Epithelial cell of prostate (primary cell): Measurements from ENCODE around the gene KLF11.

DNA sequence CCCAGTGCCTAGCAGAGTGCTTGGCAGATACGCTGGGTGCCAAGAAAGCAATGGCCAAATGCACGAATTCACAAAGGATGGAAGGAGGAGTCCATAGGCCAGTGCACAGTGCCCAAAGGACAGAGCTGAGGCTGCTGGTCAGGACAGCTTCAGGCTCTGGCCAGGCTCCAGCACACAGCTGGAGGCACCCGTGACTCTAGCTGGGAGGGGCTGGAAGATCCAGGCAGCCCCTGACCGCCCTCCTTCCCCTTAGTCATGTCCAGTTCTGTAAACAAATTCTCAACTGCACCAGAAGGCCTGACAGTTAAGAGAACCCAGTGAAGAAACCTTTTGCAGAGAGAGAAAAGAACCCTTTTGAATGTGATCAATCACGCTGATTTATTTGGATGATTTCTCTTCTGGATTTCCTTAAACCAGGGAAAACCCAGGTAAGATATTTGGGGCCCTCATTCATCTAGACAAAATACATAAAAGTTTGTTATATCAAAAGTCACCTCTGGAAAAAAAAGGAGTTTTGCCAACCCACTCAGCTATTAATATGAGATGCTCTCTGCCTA, 7.8 kb upstream of the YWHAQ start:
- RRBS: no CpG with 5 or more reads among the region's 5 CpGs

DNA sequence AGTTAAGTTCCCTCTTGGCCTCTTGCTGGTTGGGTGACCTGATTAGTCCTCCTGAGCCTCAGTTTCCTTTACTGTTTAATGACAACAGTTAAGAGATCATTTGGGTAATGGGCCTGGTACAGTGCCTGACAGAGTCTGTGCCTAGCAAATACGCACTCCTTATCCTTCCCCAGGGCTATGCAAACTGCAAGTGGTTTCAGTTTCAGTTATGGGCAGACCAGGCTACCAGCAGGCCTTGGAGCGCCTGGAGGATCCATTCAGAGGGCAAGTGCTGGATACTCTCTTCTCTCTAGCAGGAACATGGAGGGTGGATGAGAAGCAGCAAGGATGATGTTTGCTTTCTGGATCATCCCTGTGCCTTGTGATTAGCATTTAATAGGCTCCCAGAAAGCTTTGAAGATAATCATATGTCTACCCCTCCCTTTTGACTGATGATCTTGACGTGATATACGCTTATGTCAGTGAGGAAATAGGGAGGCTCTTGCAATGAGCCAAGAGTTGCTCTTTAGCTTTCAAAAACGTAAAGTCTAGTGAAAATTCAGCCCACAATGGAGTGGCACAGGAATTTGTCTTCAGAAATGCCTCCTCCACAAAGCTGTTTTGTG, 12.4 kb upstream of the TAF1B start:
- RRBS: no CpG with 5 or more reads among the region's 5 CpGs

- RRBS: no CpG with 5 or more reads among the region's 5 CpGs
Observed at GRCh38 chr2:9860150-9860804, 17.0 kb downstream of the TAF1B start.

DNA sequence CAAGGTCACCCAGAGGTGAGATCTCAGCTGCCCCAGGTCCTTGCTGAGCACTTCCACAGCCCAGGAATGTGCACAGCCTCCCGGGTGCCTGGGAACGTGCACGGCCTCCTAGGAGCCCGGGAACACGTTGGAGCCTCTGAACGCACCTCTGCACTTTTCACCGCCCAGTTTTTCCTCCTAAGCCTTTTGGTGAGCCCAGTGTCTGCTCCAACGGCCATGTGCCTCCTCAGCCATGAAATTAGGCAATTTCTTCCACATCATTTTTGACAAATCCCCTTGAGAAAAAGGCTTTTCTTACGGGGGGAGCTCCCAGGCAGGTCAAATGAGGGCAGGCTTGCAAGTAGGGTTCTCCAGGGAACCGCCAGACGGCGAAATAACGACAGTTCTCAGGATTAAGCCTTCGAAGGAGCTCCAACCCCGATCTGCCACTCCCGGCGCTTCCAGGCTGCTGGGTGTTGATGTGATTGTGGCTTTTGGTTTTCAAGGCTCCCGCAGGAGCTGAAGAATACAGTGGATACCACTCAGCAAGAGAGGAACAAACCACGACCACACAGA, 35.0 kb upstream of the KLF11 start:
- RRBS: no CpG with 5 or more reads among the region's 19 CpGs

GRCh38 chr2:10017394-10017884, 25.9 kb upstream of the KLF11 start:
- RRBS: no CpG with 5 or more reads among the region's 4 CpGs

DNA sequence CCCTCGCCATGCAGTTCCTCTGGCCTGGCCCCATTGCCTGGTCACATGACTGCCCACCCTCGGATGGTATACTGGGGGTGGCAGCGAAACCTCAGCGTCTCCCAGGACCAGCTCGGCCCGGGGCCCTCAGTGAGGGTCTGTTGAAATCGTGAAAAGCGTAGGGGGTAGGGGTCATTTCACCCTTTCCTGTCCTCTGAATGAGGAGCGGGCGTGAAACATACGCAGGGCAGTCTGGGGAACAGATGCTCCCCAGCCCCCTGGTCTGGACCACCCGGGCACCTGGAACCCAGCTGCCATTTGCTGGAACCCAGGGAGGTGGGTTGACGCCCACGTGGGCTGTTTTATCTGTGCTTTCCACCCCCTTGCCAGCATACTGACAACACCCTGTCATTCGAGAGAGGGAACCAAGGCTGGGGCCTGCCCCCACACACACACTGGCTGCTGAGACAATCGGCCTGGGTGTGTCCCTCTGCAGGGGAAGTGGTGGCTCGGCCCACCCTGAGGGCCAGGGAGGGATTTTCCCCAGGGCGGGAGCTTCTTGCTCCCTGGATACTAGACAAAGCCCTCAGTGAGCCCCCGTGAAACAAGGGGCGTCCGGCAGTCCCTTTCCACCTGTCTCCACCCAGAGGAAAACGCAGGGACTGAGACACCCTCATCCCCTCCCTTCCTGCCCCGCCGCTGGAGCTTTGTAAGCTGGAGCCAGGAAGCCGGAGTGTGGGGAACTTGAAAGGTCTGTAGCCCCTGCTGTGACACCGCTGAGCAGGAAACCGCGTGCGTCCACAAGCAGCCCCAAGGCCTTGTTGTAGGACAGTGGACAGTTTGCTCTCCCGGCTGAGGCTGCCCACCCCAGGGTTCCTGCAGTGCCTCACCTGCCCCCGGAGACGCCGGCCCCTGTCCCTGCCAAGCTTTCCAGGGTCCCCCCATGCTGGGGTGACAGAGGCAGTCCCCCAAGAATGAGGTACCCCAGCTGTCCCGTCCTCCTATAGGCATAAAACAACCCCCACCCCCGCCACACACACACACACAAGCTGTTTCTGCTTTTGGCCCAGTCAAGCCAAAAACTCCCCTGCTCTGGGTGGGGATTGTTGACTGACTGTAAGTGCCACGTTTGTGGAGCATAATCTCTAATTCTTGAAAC, 14.2 kb upstream of the KLF11 start:
- RRBS: 42% methylated on average over 5 of the region's 36 CpGs

GRCh38 chr2:10035607-10036030, 7.7 kb upstream of the KLF11 start:
- RRBS: no CpG with 5 or more reads among the region's 6 CpGs

DNA sequence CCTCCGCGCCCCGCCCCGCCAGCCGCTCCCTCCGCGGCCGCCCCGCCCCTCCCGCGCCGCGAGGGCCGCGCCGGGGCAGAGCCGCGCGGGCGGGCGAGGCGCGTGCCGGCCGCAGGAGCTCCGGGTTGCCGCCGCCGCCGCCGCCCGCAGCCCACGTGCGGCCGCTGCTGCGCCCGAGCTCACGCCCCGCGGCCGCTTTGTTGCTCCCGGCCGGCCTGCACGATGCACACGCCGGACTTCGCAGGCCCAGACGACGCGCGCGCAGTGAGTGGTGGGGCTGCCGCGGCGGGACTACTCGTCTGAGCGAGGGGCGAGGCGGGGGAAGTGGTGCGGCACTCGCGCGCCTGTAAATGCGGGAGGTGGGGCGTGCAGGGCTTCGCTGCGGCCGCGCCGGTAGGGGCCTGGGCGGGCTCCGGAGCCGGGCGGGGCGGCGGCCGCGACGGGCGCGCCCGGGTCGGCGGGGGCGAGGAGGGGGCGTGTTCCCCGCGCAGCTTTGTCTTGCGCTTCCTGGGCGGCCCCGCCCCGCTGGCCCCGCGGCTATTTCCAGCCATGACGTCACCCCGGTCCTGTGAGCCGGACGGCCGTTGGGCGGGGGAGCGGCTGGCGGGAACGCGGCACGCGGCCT, at the start of gene KLF11:
KLF11 (plus strand) TSS at position 56 of the 625 bp plus-strand sequence.
- RRBS: 1% methylated on average over 43 of the region's 106 CpGs

- RRBS: 59% methylated on average over 11 of the region's 58 CpGs
Observed at GRCh38 chr2:10044120-10044679, 850 bp downstream of the KLF11 start.

GRCh38 chr2:10048640-10048984, 5.3 kb downstream of the KLF11 start:
- RRBS: no CpG with 5 or more reads among the region's 6 CpGs

GRCh38 chr2:10079198-10079858, 883 bp downstream of the CYS1 start:
- RRBS: under 1% methylated on average over 40 of the region's 57 CpGs

GRCh38 chr2:10170322-10170773, 47.8 kb downstream of the RRM2 start:
- RRBS: no CpG with 5 or more reads among the region's 11 CpGs

DNA sequence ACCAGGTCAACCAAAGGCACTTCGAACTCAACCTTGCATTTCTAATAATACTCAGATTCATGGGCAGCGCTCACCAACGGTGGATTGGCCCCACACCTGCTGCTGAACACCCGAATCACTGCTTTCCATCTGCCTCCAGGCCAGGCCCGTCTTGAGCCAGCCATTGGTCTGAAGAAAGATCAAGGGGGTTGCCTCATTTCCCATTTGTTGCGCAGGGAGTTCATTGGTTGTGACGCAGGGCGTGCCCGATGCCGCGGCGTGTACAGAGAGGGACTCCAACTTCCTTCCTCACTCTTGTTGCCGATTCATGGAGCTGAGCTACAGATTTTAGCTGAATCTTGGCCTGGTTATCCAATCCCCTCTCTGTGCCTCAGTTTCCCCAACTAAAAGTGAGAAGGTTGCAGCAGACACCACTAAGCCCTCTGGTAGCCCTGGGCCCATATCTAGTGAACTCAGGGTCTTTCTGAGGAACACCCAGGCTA, 61.0 kb upstream of the HPCAL1 start:
- RRBS: no CpG with 5 or more reads among the region's 13 CpGs

GRCh38 chr2:10306271-10306807, 3.6 kb downstream of the HPCAL1 start:
- RRBS: no CpG with 5 or more reads among the region's 4 CpGs

- RRBS: no CpG with 5 or more reads among the region's 5 CpGs
Observed at GRCh38 chr2:10308475-10308767, 5.7 kb downstream of the HPCAL1 start.

- RRBS: 70% methylated on average over 3 of the region's 28 CpGs
Observed at GRCh38 chr2:10371446-10372581, 69.1 kb downstream of the HPCAL1 start.

DNA sequence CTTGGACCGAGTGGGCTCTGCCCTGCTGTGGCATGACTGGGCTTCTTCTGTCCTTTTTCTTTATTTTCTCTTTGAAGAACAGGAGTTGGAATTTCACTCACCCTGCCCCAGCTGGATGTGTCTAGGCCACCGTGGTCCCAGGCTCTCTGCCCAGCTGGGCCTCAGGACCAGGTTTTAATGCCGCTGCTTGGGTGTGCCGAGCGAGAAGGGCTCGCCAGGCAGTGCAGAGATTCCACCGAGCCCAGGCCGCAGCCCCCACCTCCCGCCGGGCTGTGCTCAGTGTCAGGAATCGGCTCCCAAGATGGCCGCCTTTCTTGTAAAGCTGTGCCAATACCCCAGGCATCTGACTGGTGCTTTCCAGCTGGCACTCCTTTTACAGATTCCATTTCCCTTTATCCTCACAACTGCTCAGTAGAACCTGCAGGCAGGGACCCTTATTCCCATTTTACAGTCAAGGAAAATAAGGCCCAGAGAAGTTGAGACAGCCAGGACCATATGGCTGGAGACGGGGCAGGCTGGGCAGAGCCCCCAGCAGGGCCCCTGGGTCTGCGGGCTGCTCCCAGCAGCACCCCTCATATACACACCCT, 43.4 kb downstream of the ODC1 start:
- RRBS: no CpG with 5 or more reads among the region's 14 CpGs

- RRBS: 2% methylated on average over 4 of the region's 16 CpGs
Observed at GRCh38 chr2:10409050-10409544, 39.0 kb downstream of the ODC1 start.

GRCh38 chr2:10410233-10410726, 37.8 kb downstream of the ODC1 start:
- RRBS: no CpG with 5 or more reads among the region's 8 CpGs

- RRBS: 21% methylated on average over 4 of the region's 49 CpGs
Observed at GRCh38 chr2:10432186-10433061, 15.7 kb downstream of the ODC1 start.